Heart left ventricle (tissue), 7 donors: ENCODE measurements around a stretch of chr2.

GRCh38 chr2:134118320-134118864, 135.5 kb upstream of the MGAT5 start:
- PRO-cap, 6 experiments: peak in 2 of 6 experiments; most common plus-strand start chr2:134118619 (in 2)
- RAMPAGE, long total RNA, 2 experiments: no peak in any of the 2 experiments
- RRBS: no CpG with 5 or more reads among the region's 4 CpGs

DNA sequence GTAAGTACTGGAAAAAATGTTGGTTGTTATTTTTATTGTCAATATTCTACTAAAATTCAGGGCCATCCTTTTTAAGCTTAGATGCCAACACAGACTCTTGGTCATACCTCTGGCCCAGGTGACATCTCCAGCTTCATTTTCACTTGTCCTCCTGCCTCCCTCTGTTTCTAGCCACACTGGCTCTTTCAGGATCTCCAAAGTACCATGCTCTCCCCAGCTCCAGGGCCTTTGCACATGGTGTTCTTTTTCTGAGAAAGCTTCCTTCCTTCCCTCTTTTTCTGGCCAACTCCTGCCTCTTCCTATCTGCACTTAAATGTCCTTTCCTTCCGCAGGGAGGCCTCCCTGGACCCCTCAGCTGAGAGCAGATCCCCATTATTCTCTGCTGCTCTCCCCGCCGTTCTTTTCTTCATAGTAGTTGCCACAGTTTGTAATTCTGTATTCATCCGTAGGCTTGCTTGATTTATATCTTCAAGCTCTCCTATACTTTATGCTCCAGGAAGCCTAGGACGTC, 98.2 kb upstream of the MGAT5 start:
- PRO-cap, 6 experiments: no peak in any of the 6 experiments
- RAMPAGE, long total RNA, 2 experiments: no peak in any of the 2 experiments
- RRBS: no CpG with 5 or more reads among the region's 5 CpGs

GRCh38 chr2:134204670-134205046, 49.2 kb upstream of the MGAT5 start:
- PRO-cap, 6 experiments: no peak in any of the 6 experiments
- RAMPAGE, long total RNA, 2 experiments: no peak in any of the 2 experiments
- RRBS: no CpG with 5 or more reads among the region's 2 CpGs

GRCh38 chr2:134280155-134280595, 26.3 kb downstream of the MGAT5 start:
- PRO-cap, 6 experiments: no peak in any of the 6 experiments
- RAMPAGE, long total RNA, 2 experiments: no peak in any of the 2 experiments
- RRBS: no CpG with 5 or more reads among the region's 6 CpGs

DNA sequence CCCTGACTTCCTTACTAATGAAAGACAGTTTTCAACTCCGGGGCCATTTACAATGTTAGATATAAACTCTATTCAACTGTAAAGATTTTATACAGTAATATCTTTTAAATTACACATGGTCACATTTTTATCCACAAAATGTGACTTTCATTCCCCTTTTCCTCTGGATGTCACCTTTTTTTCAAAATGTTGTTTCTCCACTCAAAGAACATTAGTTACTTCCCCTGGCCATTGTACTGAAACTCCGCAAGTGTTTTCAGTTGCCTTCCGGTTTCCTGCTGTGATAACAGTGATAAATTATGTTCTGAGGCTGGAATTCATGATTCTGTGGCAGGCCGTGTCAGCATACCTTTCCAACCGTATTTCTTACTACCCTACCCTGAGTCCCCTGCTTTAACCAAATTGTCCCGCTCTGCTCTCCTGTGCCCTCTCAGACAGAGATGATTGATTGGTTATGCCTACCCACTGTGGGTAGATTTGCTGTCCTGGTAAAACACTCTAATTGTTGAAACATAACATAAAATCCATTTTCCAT, 53.5 kb downstream of the MGAT5 start:
- PRO-cap, 6 experiments: peak in 1 of 6 experiments; most common plus-strand start position 322 of the sequence (in 1)
- RAMPAGE, long total RNA, 2 experiments: no peak in any of the 2 experiments
- RRBS: no CpG with 5 or more reads among the region's 6 CpGs

DNA sequence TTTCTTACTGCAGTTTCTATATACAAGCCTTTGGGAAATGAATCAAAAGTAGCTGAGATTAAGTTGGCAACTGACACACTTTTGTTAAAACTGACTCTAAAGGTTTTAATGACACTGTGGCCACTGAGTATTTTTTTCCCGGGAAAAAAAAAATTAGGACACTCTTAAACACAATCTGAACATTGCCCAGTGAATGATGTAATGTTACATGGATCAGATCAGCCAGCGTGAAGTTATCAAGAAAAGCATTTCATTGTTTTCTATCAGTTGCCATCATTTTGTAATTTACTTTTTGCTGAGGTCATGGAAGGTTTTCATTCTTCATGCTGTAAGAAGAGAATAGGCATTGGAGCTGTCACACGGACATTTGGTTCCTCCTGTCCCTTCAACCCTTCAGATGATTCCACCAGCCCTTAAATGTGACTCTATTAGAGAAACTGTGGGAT, 164.1 kb downstream of the MGAT5 start:
- PRO-cap, 6 experiments: no peak in any of the 6 experiments
- RAMPAGE, long total RNA, 2 experiments: no peak in any of the 2 experiments
- RRBS: no CpG with 5 or more reads among the region's 3 CpGs

GRCh38 chr2:134681030-134681951, 37.5 kb downstream of the TMEM163 start:
- PRO-cap, 6 experiments: no peak in any of the 6 experiments
- RAMPAGE, long total RNA, 2 experiments: no peak in any of the 2 experiments
- RRBS: 56% methylated on average over 3 of the region's 9 CpGs

DNA sequence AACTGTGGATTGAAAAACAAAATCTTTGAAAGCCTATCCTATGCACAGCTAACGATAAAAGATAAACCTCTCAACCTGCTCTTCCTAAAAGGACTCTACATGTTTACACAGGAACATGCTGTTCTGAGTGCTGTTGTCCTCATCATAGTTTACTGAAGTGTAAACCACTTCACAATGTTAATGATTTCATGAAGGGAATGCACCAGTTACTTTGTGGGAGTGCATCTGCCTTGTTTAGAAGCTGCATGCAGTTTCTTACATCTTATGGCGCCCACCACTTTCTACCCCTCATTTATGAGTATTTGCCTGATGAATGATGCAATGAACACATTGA, 1.3 kb downstream of the ACMSD start:
- PRO-cap, 6 experiments: no peak in any of the 6 experiments
- RAMPAGE, long total RNA, 2 experiments: no peak in any of the 2 experiments
- RRBS: no CpG with 5 or more reads among the region's 2 CpGs

DNA sequence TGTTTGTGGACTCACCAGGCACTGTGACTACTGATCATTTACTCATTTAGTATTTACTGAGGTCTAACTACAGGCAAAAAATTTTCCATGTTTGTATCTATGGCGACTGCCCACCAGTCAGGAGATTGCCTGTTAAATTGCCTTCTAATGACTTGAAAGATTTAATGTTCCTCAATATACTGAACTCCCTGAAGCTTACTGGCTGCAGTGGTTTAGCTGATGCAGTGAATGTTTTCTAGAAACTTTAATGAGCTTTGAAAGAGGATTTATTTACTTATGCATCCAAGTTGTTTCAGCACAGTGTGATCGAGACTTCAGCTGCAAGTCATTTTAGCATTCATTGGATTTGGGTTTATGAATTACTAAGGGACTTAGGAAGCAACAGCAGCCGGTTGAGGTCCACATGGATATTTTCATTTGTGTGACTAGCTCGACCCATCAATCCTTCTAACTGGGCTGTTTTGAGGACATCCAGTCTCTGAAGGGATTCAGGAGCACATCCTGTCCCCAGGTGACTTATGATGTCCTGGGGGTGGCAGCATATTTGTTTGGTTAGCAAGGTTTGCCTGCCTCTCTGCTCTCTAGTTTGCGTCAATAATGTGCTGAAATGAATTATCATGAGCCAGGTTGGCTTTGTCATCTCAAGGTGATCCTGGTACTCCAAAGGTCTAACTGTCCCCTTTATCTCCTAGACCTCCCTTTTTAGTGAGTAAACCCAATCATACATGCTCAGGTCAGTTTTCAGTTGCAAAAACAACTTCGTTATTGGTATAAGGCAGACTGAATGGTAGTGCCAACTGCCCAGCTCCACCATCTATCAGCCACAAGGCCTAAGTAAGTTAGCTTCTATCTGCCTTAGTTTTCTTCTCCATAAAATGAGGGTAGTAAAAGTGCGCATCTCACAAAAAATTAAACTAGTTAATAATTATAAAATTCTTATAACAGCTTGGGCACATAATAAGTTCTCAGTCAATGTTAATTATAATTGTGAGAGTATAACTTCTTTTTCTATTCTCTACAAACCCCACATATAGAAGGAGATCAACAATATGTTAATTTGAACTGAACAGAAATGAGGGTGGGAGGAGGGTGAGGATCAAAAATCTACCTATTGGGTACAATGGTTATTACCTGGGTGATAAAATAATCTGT, 27.0 kb downstream of the ACMSD start:
- PRO-cap, 6 experiments: no peak in any of the 6 experiments
- RAMPAGE, long total RNA, 2 experiments: no peak in any of the 2 experiments
- RRBS: no CpG with 5 or more reads among the region's 7 CpGs

DNA sequence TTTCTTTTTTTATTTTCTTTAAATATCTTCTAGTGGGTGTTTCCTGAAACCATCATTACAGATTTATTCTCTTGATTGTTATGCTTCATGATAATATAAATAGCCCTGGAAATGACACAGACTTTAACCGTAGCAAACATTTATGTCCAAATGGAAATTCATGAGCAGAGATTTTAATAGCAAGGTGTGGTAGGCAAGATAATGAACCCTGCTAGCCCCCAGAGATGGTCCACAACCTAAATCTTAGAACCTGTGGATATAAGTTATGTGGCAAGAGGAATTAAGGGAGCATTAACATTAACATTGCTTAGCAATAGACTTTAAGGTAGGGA, 49.7 kb downstream of the RAB3GAP1 start:
- PRO-cap, 6 experiments: no peak in any of the 6 experiments
- RAMPAGE, long total RNA, 2 experiments: no peak in any of the 2 experiments
- RRBS: no CpG with 5 or more reads among the region's 1 CpG

- PRO-cap, 6 experiments: no peak in any of the 6 experiments
- RAMPAGE, long total RNA, 2 experiments: no peak in any of the 2 experiments
- RRBS: no CpG with 5 or more reads among the region's 4 CpGs
Measured at GRCh38 chr2:135590469-135591420, 59.5 kb downstream of the R3HDM1 start.

- PRO-cap, 6 experiments: no peak in any of the 6 experiments
- RAMPAGE, long total RNA, 2 experiments: no peak in any of the 2 experiments
- RRBS: no CpG with 5 or more reads among the region's 2 CpGs
Measured at GRCh38 chr2:135604602-135605214, 73.4 kb downstream of the R3HDM1 start.

DNA sequence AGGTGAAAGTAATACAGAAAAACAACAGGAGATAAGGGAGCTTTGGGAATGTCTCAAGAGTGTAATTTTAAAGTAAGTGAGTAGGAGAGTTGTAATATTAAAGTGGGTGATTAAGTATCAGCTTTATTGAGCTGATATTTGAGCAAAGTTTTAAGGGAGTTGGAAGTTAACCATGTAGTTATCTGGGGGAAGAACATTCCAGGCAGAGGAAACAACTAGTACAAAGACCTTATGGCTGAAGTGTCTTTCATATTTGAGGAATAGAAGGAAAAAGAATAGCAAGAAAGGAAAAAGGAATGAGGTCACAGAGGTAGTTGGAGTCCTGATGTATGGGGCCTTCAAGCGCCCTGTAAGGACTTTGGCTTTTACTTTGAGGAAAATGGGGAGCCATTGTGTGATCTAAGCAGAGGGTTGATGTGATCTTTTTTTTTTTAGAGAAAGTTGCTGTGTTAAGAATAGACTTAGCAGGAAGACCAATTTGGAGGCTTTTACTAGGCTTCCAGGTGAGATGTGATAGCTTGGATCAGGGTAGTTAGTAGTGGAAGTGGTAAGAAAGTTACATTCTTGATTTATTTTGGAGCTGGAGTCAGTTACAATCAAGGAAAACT, 4.9 kb downstream of the UBXN4 start:
- PRO-cap, 6 experiments: no peak in any of the 6 experiments
- RAMPAGE, long total RNA, 2 experiments: no peak in any of the 2 experiments
- RRBS: no CpG with 5 or more reads among the region's 1 CpG

GRCh38 chr2:135761626-135761947, 19.9 kb downstream of the UBXN4 start:
- PRO-cap, 6 experiments: no peak in any of the 6 experiments
- RAMPAGE, long total RNA, 2 experiments: no peak in any of the 2 experiments
- RRBS: no CpG with 5 or more reads among the region's 2 CpGs

- PRO-cap, 6 experiments: no peak in any of the 6 experiments
- RAMPAGE, long total RNA, 2 experiments: no peak in any of the 2 experiments
- RRBS: no CpG with 5 or more reads among the region's 5 CpGs
Measured at GRCh38 chr2:135868335-135868930, 7.8 kb downstream of the MCM6 start.

- PRO-cap, 6 experiments: peak in 6 of 6 experiments; most common plus-strand start chr2:135985212 (in 4); most common minus-strand start chr2:135985115 (in 3)
- RAMPAGE, long total RNA, 2 experiments: no peak in any of the 2 experiments
- RRBS: under 1% methylated on average over 13 of the region's 23 CpGs
Measured at GRCh38 chr2:135984945-135985338, 484 bp downstream of the DARS1 start.

GRCh38 chr2:136132014-136132707, 14.2 kb upstream of the CXCR4 start:
- PRO-cap, 6 experiments: peak in 2 of 6 experiments; most common plus-strand start chr2:136132195 (in 2)
- RAMPAGE, long total RNA, 2 experiments: no peak in any of the 2 experiments
- RRBS: no CpG with 5 or more reads among the region's 14 CpGs

DNA sequence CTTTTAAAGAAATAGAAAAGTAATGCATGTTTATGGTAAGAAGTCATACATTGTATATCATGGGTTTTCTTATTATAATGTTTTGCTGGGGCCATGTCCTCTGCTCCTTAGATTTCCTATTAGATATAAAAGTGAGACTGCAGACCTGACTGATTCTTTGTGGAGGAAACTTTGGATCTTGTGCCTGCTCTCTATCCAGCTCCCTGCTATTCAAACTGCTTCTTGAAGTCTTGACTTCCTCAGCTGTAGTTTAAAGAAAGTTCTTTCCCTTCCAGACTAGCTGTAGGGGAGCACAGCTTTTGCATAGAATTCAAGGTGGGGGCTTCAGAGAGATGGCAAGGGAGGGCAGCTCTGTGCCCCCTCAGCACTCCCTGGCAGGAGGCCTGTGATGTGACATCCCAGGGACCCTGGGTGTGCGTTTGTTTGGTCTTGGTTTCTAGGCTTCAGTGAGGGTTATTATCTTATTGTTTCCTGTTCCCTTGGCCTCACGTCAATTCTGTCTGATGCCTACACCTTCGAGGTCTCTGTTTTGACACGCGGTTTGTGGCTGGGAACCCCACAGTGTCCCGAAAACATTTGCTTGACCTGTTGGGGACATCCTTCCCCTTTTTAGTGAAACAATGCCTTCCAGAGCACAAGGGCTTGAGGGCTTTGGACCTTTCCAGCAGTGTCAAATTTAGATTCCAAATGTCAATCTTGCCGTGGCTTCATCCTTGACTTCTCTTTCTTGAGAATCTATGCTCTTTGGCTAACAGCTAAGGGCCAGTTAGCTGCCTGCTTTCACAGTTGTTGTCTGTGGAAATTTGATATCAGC, 107.9 kb upstream of the CXCR4 start:
- PRO-cap, 6 experiments: no peak in any of the 6 experiments
- RAMPAGE, long total RNA, 2 experiments: no peak in any of the 2 experiments
- RRBS: no CpG with 5 or more reads among the region's 7 CpGs

GRCh38 chr2:136389674-136390466, 271.9 kb upstream of the CXCR4 start:
- PRO-cap, 6 experiments: no peak in any of the 6 experiments
- RAMPAGE, long total RNA, 2 experiments: no peak in any of the 2 experiments
- RRBS: no CpG with 5 or more reads among the region's 10 CpGs

- PRO-cap, 6 experiments: no peak in any of the 6 experiments
- RAMPAGE, long total RNA, 2 experiments: no peak in any of the 2 experiments
- RRBS: no CpG with 5 or more reads among the region's 3 CpGs
Measured at GRCh38 chr2:137857949-137858329, 106.3 kb upstream of the HNMT start.